ENCODE measurements around a stretch of chr7.

GRCh38 chr7:90214329-90215324 is 3.1 kb downstream of the STEAP2 start:
- PRO-cap, 5 experiments: no peak in any of the 5 experiments
- RAMPAGE, long total RNA, 2 experiments: no peak in any of the 2 experiments
- RRBS: no CpG with 5 or more reads among the region's 3 CpGs

- PRO-cap, 5 experiments: no peak in any of the 5 experiments
- RAMPAGE, long total RNA, 2 experiments: no peak in any of the 2 experiments
- RRBS: no CpG with 5 or more reads among the region's 15 CpGs
These were observed 598 bp downstream of the CFAP69 start for GRCh38 chr7:90245558-90245986.

DNA sequence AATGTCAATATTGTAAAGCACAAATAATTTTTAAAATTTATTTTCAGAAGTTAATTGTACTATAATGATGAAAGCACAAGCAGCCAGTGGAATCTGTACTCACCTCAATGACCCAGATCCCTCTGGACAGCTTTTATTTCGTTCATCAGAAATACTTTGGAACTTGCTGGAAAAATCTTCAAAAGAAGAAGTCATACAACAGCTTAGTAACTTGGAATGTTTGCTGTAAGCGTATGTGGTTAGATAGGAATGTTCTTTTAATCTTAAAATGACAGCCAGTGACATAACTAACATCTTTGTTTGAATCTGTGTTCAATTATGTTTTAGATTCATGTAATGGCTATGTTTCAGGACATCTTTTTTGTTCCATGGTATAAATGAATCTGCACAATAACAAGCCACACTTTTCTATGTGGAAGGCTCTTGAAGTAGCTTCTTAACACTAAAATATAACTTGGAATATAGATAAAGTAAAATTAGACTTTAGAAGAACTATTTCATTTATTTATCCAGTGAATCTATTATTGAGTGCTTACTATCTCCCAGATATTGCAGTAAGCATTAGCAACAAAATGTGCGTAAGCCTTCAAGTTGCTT is 26.9 kb downstream of the CFAP69 start:
- PRO-cap, 5 experiments: peak in 4 of 5 experiments; most common plus-strand start position 217 of the sequence (in 1); most common minus-strand start position 109 of the sequence (in 4)
- RAMPAGE, long total RNA, 2 experiments: no peak in any of the 2 experiments
- RRBS: no CpG with 5 or more reads among the region's 3 CpGs

DNA sequence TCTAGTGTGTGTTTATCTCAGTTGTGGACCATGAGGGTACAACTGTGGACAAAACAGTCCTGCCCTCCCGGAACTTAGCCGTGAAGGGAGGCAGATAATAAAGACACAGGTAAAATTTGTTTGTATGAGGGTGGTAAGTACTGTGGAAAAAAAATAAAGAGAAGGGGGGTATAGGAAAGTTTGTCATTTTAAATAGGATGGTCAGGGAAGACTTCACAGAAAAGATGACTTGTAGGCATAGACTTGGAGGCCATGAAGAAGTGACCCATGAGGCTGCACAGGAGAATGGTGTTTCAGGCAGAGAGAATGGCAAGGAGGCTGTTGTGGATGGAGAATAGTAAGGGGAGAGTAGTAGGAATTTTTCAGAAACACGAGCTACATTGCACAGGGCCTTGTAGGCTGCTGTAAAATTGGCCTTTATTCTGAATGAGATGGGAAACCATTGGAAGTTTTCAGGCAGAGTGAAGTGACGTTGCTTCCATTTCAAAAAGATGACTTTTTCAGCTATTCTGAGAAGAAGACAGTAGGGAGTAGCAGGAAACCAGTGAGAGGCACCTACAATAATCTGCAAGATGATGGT is 95.1 kb downstream of the CDK14 start:
- PRO-cap, 5 experiments: no peak in any of the 5 experiments
- RAMPAGE, long total RNA, 2 experiments: no peak in any of the 2 experiments
- RRBS: no CpG with 5 or more reads among the region's 4 CpGs

DNA sequence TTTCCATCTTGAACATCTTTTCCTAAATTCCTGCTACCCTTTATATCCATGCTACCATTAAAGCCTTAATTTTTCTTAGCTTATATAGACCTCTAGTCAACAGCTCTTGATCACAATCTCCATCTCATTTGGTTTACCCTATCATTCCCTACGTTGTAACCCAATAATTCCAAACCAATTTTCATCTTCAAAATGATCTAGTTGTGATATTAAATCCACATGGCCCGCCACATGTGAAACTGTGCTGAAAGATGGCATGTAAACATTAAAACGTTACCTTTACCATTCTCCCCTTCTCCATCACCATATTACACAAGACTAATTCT is 4.8 kb downstream of the MTERF1 start:
- PRO-cap, 5 experiments: no peak in any of the 5 experiments
- RAMPAGE, long total RNA, 2 experiments: no peak in any of the 2 experiments
- RRBS: no CpG with 5 or more reads among the region's 3 CpGs

GRCh38 chr7:91939868-91940544 is 656 bp upstream of the AKAP9 start:
- PRO-cap, 5 experiments: peak in 2 of 5 experiments; most common plus-strand start chr7:91940313 (in 1); most common minus-strand start chr7:91940185 (in 1)
- RAMPAGE, long total RNA, 2 experiments: no peak in any of the 2 experiments
- RRBS: no CpG with 5 or more reads among the region's 15 CpGs

- PRO-cap, 5 experiments: no peak in any of the 5 experiments
- RAMPAGE, long total RNA, 2 experiments: no peak in any of the 2 experiments
- RRBS: no CpG with 5 or more reads among the region's 6 CpGs
These were observed 5.6 kb downstream of the AKAP9 start for GRCh38 chr7:91946122-91946866.

- PRO-cap, 5 experiments: no peak in any of the 5 experiments
- RAMPAGE, long total RNA, 2 experiments: no peak in any of the 2 experiments
- RRBS: no CpG with 5 or more reads among the region's 3 CpGs
These were observed 54.8 kb downstream of the AKAP9 start for GRCh38 chr7:91995363-91996031.

DNA sequence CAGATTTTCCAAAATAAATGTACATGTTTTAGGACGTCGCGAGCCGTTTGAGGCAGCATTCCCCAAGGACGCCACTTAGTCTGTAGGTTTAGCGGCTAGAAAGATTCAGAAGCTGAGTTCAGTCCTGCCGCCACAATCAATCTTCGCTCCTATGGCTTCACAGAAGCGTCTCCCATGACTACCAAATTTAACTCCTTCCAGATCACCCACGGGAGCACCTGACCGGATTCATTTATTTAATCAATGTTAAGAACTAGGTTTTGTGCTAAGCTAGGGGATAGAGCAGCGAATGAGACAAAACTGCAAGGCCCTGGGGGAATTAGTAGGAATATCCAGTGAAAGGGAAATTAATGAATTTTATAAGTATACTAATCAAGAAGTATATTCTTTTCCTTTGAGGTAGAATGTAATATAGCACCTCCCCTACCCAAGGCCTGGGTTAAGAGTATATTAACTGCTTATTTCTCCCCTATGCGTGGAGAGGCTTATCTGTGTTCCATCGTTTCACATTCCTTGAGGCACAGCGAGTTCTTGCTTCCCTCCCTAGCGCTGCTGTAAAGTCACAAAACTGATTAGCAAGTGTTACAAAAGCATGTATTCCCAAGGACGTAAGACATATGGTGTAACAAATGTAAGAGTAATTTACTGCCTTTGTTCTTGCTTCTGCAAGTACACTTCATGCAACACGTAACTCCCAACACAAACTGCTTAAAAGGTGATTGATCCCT is 1.0 kb upstream of the CYP51A1 start:
- PRO-cap, 5 experiments: peak in 2 of 5 experiments; most common minus-strand start position 151 of the sequence (in 2)
- RAMPAGE, long total RNA, 2 experiments: no peak in any of the 2 experiments
- RRBS: no CpG with 5 or more reads among the region's 18 CpGs

DNA sequence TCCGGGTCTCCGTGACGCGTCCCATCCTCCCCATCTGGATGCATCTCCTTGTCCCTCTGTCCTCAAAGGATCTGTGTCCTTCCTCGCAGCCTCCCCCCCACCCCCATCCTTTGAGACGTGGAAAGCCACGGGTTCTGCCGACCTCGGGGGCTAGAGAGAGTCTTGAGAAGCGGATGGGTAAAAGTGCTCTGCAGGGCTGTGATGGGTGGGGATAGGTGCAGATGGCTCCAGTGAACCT is 876 bp downstream of the ANKIB1 start:
- PRO-cap, 5 experiments: no peak in any of the 5 experiments
- RAMPAGE, long total RNA, 2 experiments: no peak in any of the 2 experiments
- RRBS: 13% methylated on average over 1 of the region's 10 CpGs

GRCh38 chr7:92246969-92247332 is 1.2 kb downstream of the ANKIB1 start:
- PRO-cap, 5 experiments: no peak in any of the 5 experiments
- RAMPAGE, long total RNA, 2 experiments: no peak in any of the 2 experiments
- RRBS: no CpG with 5 or more reads among the region's 6 CpGs

- PRO-cap, 5 experiments: peak in 3 of 5 experiments; most common minus-strand start chr7:92424662 (in 2)
- RAMPAGE, long total RNA, 2 experiments: no peak in any of the 2 experiments
- RRBS: no CpG with 5 or more reads among the region's 20 CpGs
These were observed 22.9 kb upstream of the GATAD1 start for GRCh38 chr7:92424280-92424845.

DNA sequence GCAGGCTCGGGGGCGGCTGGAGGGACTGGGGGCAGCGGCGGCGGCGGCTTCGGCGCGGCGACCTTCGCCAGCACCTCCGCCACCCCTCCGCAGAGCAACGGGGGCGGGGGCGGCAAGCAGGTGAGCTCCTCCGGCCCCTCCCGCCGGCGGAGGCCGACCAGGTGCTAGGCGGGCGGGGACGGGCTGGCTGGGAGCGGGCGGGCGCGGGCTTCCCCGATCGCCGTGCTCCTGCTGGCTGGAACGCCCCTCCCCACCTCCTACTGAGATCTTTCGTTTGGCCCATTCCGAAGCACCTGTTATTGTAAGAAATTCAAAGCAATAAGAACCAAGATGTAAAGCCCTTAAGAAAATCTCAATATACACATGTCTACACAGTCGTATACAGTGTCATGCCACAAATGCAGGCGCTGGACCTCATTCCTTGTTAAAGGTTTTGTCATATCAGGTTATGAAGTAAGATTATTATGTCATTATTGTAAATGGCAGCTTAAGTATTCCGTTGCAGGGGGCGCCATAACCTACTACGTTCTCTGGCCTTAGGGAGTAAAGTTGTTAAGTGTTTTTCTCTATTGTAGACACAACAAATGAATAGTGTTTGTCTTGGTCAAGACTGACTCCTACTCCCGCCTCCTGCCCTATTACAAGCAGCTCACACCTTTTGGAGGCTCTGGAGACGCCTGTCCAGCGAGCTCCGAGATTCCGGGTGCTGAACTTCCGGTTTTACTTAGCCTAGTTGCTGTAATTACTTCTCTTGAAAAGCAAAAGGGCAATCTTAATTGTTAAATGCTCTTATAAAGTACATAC is 779 bp downstream of the GATAD1 start:
- PRO-cap, 5 experiments: peak in 4 of 5 experiments; most common plus-strand start position 167 of the sequence (in 2); most common minus-strand start position 91 of the sequence (in 4)
- RAMPAGE, long total RNA, 2 experiments: no peak in any of the 2 experiments
- RRBS: no CpG with 5 or more reads among the region's 45 CpGs

GRCh38 chr7:92454369-92454835 is 7.1 kb downstream of the GATAD1 start:
- PRO-cap, 5 experiments: no peak in any of the 5 experiments
- RAMPAGE, long total RNA, 2 experiments: no peak in any of the 2 experiments
- RRBS: no CpG with 5 or more reads among the region's 4 CpGs

GRCh38 chr7:92474266-92474465 is 3.6 kb downstream of the ERVW-1 start:
- PRO-cap, 5 experiments: no peak in any of the 5 experiments
- RAMPAGE, long total RNA, 2 experiments: no peak in any of the 2 experiments
- RRBS: no CpG with 5 or more reads among the region's 2 CpGs

- PRO-cap, 5 experiments: no peak in any of the 5 experiments
- RAMPAGE, long total RNA, 2 experiments: no peak in any of the 2 experiments
- RRBS: no CpG with 5 or more reads among the region's 9 CpGs
These were observed 352 bp downstream of the ERVW-1 start for GRCh38 chr7:92477429-92477759.

DNA sequence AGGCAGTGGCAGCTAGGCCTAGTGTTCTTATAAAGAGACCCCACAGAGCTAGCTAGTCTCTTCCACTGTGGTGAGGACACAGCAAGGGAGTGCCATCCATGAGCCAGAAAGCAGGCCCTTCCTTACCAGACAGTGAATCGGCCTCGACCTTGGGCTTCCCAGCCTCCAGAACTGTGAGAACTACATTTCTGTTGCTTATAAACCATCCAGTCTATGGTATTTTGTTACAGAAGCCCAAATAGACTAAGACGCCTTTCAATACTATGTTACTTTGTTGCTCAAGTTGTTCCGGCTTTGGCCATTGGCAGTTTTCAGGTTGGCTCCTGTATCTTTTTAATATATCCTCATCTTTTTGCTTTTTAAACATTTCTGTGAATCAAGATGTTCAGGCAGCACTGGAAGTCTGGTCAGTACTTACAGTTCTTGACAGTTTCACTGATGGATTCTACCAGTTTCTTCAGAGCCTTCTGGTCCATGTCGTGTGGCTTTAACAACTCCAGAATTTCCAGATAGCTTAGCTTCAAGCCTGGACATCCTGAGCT is 28.9 kb downstream of the RBM48 start:
- PRO-cap, 5 experiments: no peak in any of the 5 experiments
- RAMPAGE, long total RNA, 2 experiments: no peak in any of the 2 experiments
- RRBS: no CpG with 5 or more reads among the region's 5 CpGs

- PRO-cap, 5 experiments: peak in 1 of 5 experiments; most common plus-strand start chr7:92585257 (in 1); most common minus-strand start chr7:92585049 (in 1)
- RAMPAGE, long total RNA, 2 experiments: no peak in any of the 2 experiments
- RRBS: no CpG with 5 or more reads among the region's 1 CpG
These were observed 5.3 kb downstream of the FAM133B start for GRCh38 chr7:92584804-92585429.

DNA sequence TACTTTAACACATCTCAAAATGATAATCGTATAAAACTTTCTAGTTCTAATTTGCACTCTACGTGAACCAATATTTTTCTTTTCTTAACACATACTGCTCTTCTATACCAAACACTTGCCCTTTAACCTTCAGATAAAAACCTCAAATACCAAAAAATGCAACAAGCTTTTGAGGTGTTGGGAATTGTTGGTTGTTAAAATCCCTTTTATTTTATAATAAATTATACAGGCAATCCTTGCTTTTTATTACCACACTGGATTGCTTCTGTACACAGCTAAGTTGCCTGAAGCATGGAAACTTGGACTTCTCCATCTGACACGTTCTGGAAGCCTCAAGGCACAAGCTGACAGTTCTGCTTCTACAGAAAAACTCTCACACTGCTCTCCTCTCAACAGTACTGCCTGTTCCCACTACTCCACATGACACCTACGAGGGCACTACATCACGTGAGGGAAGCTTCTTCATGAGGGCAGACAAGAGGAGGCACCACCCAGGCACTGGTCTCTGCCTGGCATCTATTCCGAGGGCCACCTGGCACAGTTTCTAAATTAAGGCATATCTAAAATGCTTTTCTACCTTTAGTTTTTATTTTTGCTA is 16.7 kb upstream of the FAM133B start:
- PRO-cap, 5 experiments: no peak in any of the 5 experiments
- RAMPAGE, long total RNA, 2 experiments: no peak in any of the 2 experiments
- RRBS: no CpG with 5 or more reads among the region's 6 CpGs

DNA sequence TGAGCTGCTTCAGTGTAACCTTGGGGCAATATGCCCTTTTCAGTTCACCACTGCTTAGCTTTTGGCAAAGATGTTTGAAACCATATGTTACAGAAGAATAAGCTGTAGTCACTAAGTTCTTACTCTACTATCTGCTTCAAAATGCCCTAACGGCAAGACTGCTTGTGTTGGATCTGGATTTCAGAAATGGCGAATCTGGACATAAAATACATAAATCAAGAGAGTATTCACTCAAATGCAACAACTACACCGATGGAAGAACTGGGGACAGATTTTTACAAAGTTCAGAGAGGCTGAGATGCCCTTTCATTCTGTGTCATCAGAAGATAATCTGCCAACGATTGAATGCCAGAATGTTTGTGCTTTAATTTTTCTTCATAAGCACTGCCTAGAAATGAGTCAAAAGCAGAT is 22.1 kb upstream of the FAM133B start:
- PRO-cap, 5 experiments: no peak in any of the 5 experiments
- RAMPAGE, long total RNA, 2 experiments: no peak in any of the 2 experiments
- RRBS: no CpG with 5 or more reads among the region's 4 CpGs